Ishikawa (cell line): ENCODE measurements around a stretch of chr16.

DNA sequence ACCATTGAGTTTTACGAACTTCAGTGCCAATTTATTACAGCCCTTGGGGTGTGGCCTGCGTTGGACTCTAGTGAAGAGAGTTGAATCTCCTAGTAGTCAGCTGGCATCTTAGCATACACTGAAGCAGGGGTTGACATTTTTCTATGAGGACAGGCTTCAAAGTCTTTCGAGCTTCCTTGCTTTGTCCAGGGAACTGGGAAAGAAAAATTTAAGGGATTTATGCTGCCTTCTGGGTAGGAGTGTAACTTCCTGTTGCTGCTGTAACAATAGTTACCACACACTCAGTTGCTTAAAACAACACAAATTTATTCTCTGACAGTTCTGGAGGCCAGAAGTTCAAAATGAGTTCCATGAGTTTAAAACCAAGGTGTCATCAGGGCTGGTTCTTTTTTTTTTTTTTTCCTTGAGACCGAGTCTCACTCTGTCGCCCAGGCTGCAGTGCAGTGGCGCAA, 15.8 kb upstream of the ZCCHC14 start:
- RRBS: no CpG with 5 or more reads among the region's 6 CpGs

- RRBS: no CpG with 5 or more reads among the region's 15 CpGs
Observed at GRCh38 chr16:87790476-87791175, 24.8 kb upstream of the KLHDC4 start.

DNA sequence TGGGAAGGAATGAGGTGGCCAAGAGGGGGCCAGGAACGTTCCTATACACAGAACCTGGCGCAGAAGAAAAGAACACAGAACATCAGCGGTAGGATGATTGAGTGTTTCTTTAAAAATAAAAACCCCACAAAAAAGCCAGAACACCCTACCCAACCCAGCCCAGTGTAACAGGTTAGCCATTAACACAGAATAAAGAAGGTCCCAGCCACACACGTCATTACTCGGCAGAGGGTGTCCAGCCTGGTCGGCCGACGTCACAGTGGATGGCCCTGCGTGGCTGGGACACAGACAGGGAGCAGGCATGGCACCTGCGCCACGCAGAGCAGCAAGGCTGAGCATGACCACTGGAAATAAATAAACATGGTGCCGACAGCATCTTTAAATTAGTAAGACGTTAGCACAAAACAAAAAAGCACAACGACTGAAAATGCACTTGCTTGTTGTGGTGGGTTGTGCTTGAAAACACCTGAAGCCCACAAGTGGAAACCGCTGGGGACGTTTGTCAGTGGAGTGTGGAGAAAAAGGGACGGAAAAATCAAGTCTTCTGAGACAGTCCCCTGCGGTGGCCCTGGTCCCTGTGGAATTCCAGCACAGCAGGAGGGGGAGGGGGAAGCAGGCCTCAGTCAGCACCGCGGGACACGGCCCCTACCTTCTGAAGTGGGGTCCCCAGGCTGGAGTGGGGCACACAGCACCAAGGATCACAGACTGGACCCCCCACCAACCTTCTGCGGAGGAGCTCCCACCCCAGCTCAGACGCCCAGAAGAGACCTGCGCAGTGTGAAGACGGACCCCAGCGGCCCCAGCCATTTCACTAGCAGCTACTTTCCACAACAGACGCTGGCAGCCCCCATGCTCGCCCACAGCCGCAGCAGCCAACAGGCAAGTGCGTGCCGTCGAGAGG, 39.1 kb downstream of the SLC7A5 start:
- RRBS: no CpG with 5 or more reads among the region's 32 CpGs

- RRBS: no CpG with 5 or more reads among the region's 14 CpGs
Observed at GRCh38 chr16:87842357-87842959, 26.8 kb downstream of the SLC7A5 start.

DNA sequence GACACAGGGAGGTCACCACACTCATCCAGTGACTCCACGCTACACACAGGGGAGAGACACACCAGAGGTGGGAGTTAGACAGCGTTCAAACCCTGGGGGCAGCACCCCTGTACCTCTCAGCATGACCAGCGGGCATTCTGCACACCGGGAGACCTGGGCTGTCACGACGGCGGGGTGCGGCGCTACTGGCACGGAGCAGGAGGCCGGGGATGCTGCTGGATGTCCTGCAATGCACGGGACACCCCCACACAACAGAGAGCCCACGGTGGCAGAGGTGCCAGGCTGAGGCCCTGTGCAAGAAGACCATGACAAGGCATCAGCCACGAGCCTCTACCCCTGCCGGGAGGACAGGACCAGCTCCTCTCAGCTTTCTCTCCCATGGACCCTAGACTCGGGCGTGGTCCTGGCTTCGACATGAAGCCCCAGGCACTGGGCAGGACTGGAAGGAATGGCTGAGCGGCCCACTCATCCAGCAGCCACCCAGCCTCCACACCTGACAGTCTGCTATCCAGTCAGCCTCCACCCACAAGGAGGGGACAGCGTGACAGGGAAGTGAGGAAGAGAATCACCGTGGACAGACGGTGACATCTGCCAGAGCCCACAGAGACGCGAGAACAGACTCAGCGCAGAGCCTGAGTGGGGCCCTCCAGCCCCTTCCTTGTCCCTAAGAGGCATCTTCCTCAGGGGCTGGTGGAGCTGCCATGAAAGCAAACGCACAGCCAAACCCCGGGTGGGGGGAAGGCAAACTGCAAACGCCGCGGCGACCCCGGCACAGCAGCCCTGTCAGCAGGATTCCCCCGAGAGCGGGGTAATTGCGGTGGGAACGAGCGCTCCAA, 25.6 kb downstream of the SLC7A5 start:
- RRBS: 69% methylated on average over 15 of the region's 37 CpGs

- RRBS: no CpG with 5 or more reads among the region's 15 CpGs
Observed at GRCh38 chr16:87897479-87898132, 28.3 kb upstream of the SLC7A5 start.

GRCh38 chr16:87947693-87948582, 3.3 kb upstream of the BANP start:
- RRBS: no CpG with 5 or more reads among the region's 20 CpGs

DNA sequence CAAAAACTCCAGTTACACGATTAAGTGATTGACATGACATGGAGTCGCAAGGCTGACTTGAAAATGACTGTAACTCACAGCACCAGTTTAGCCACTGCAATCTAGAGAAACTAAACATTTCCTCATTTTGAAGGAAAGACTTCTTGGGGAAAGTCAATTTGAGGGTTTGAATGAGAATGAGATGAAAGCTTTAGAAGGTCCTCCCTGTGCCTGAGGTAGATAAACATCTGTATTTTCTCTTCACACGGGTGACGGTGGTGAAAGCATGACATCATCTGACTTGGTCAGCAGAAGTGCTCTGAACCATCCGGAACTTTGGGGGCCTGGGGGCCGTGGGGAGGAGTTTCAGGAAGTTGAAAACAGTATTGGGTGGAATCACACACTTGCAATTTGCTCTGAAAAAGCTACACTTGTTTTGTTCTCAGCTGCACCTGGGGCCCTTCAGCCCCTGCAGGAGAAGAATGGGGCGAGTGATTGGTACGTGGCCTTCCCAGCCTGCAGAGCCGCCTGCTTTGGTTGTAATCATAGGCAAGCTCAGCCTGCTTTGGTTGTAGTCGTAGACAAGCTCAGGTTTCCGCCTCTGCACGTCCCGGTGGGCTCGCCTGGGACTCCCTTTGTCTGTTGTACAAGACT, 5.0 kb downstream of the BANP start:
- RRBS: no CpG with 5 or more reads among the region's 14 CpGs

GRCh38 chr16:87982379-87982782, 31.1 kb downstream of the BANP start:
- RRBS: no CpG with 5 or more reads among the region's 13 CpGs

GRCh38 chr16:88019064-88020041, 68.1 kb downstream of the BANP start:
- RRBS: 72% methylated on average over 16 of the region's 65 CpGs

DNA sequence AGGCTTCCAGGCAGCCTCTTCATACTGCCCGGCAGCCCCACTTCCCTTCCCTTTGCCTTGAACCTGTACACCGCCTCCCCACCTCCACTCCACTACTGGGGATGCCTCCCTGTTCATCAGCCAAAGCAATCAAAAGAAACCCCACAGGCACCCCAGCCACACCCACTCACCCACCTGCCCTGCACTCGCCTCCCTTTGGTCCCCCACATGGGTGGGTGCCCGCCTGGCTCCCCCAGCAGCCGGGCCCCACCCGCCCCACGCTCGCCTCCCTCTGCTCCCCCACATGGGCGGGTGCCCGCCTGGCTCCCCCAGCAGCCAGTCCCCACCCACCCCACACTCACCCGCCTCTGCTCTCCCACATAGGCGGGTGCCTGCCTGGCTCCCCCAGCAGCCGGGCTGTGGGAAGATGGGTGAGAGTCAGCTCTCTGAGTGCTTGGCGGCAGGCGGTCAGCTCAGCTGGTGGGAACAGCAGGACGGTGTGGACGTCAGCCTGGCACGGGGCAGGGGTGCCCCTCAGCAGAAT, 135.5 kb downstream of the BANP start:
- RRBS: no CpG with 5 or more reads among the region's 18 CpGs

DNA sequence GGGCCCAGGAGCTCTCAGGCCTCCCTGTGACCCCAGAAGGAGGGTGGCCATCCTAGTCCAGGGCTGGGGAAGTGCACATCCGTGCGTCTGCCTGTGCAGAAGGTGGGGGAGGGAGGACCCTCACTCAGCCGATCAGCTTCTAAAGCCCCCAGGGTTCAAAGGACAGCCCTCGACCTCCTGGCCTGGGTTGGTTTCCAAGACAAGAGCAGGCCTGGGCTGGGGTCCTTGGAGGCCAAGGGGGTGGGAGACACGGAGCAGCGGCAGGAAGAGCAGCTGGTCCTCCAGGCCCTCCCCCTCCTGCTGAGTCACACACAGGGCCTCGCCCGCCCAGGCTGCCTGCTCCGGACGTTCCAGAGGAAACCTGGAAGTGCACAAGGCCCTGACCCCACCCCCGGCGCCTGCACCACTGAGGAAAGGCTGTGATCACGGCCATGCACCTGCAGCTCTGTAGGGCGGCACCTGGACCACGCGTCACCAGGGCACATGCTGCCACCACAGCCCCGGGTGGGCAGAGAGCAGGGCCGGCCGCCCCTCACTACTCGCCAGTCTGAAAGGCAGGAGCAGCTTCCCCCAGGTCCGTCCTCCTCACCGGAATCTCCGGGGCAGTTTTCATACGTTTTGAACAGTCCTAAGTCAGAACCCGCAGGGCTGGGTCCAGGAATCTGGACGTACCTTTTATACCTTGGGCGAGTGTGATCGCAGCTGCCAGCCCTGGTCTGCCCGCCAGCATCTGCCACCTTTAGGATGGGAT, 67.0 kb upstream of the ZNF469 start:
- RRBS: 45% methylated on average over 13 of the region's 29 CpGs

GRCh38 chr16:88383368-88384116, 783 bp downstream of the ZNF469 start:
- RRBS: 9% methylated on average over 44 of the region's 96 CpGs

GRCh38 chr16:88464730-88465558, 11.9 kb downstream of the ZFPM1 start:
- RRBS: no CpG with 5 or more reads among the region's 24 CpGs

GRCh38 chr16:88470674-88471044, 17.6 kb downstream of the ZFPM1 start:
- RRBS: 67% methylated on average over 3 of the region's 25 CpGs

DNA sequence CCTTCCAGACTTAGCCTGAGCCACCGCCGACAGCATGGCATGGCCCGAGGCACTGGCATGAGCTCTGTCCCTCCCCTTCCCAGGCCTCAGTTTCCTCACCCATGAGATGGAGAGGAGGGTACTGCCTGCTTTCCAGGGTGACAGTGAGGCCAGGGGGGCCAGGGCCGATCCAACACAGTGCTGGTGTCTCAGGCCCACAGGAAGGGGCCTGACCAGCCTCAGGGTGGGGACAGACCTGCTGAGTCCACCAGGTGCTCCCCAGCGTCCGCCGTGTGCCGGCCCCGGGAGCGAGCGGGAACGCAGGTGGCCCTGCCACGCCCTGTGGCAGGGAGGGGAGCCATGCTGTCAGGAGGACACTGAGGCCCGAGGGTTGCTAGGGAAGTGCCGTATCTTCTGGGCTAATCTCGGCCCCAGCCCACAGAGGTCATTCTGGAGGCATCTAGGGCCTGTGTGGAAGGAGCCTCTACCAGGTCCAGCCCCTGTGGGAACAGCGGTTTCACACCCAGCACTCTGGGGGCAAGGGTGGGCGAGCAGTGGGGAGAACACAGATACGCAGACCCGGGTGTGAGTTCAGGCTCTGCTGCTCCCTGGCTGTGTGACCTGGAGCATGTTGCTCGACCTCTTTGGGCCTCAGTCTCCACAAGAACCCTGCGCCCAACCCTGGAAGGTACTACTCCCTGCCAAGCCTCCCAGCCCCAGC, 44.1 kb upstream of the ZC3H18 start:
- RRBS: no CpG with 5 or more reads among the region's 22 CpGs

DNA sequence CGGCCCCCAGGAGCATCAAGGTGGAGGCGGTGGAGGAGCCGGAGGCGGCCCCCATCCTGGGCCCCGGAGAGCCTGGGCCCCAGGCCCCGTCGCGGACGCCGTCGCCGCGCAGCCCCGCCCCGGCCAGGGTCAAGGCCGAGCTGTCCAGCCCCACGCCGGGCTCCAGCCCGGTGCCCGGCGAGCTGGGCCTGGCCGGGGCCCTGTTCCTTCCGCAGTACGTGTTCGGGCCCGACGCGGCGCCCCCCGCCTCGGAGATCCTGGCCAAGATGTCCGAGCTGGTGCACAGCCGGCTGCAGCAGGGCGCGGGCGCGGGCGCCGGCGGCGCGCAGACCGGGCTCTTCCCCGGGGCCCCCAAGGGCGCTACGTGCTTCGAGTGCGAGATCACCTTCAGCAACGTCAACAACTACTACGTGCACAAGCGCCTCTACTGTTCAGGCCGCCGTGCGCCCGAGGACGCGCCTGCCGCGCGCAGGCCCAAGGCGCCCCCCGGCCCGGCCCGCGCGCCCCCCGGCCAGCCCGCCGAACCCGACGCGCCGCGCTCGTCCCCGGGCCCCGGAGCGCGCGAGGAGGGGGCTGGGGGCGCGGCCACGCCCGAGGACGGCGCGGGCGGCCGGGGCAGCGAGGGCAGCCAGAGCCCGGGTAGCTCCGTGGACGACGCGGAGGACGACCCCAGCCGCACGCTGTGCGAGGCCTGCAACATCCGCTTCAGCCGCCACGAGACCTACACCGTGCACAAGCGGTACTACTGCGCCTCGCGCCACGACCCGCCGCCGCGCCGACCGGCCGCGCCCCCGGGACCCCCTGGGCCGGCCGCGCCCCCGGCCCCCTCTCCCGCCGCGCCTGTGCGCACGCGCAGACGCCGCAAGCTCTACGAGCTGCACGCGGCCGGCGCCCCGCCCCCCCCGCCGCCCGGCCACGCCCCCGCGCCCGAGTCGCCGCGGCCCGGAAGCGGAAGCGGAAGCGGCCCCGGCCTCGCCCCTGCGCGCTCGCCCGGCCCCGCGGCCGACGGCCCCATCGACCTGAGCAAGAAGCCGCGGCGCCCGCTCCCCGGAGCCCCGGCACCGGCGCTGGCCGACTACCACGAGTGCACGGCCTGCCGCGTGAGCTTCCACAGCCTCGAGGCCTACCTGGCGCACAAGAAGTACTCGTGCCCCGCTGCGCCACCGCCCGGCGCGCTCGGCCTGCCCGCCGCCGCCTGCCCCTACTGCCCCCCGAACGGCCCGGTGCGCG, 36.5 kb upstream of the ZC3H18 start:
- RRBS: 25% methylated on average over 91 of the region's 191 CpGs

DNA sequence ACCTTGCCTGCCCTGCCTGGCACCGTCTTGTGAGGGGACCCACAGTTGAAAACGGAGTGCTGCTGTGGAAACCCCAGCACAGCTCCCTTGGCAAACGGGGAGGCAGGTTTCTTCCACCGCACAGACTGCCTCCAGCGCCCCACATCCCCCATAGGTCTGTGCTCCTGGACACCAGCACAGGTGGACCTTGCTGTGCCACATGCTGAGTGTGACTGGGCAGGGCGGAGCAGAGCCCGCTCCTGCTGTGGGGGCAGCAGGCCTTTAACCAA, 9.4 kb downstream of the ZC3H18 start:
- RRBS: no CpG with 5 or more reads among the region's 7 CpGs

DNA sequence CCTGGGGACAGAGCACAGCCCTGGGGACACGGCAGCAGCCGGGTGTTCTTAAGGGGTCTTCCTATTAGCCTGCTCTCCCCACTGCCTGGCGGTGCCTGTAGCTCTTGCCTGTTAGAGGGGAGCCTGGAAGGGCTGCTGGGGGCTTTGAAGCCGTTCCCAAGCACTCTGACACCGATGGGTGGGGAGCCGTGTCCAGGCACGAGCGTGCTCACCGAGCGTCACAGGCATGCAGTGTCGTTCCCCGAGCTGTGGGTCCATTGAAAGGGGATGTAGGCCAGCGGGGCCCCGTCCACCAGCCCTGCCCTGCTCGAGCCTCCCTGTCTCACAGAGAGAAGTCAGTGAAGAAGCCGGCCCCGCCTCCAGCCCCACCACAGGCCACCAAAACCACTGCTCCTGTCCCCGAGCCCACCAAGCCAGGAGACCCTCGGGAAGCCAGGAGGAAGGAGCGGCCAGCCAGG, 14.1 kb upstream of the IL17C start:
- RRBS: no CpG with 5 or more reads among the region's 20 CpGs

GRCh38 chr16:88633550-88634067, 4.8 kb upstream of the IL17C start:
- RRBS: 83% methylated on average over 2 of the region's 21 CpGs